Breast (tissue), 4 donors: ENCODE results near the gene KIAA1549.

DNA sequence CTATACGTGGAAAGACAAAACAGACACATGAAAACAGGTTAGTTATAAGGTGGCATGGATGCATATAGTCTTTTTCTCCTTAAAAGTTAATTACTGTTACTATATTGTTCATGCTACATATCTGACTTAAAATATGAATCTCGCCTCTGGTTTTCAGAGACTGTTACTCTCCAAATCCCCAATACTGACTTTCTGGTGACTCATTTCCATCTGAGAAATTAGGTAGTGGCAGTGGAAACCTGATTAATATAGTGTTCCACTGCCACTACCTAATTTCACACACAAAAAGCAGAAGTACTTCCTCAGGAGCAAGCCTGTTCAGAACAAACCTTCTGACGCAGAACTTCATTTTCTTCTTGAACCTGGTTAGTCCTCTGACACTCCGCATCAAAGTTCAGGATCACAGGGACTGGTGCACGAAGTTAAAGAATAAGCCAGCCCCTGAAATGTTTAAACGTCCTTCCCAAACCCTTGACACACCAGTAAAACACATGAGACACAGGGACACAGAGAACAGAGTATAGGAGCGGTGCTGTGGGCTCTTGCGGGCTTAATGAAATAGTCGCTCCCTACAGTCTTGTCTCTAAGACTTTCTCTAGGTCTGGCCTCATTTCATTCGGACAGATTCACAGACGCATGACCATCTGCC, 4.4 kb downstream of the WDR91 start:
- PRO-cap, 3 experiments: no peak in any of the 3 experiments
- RRBS: no CpG with 5 or more reads among the region's 11 CpGs

DNA sequence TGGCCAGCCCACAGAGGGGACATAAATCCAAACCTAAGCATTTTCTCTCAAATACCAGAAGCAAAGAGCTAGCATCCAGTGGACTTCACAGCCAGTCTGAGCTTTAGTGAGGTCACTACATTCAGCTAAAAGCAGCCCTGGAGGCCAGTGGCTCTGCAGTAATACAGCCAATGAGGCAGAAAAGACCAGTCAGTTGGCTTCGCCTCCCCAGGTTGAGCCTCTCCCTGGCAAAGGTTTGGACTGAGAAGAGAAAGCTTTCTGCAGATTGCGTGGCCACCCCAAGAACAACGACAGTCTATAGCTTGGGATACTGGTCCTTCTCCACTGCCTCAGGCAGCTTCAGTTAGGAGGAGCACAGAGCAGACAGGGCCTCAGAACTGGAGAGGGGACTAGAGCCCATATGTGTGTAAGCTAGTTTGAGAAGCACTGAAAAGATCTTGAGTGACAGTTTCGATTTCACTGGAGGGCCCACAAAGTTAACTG, 3.8 kb downstream of the WDR91 start:
- PRO-cap, 3 experiments: no peak in any of the 3 experiments
- RRBS: no CpG with 5 or more reads among the region's 4 CpGs

GRCh38 chr7:135262967-135263510, 29.4 kb downstream of the STRA8 start:
- PRO-cap, 3 experiments: peak in 1 of 3 experiments; most common minus-strand start chr7:135263245 (in 1)
- RRBS: no CpG with 5 or more reads among the region's 5 CpGs

DNA sequence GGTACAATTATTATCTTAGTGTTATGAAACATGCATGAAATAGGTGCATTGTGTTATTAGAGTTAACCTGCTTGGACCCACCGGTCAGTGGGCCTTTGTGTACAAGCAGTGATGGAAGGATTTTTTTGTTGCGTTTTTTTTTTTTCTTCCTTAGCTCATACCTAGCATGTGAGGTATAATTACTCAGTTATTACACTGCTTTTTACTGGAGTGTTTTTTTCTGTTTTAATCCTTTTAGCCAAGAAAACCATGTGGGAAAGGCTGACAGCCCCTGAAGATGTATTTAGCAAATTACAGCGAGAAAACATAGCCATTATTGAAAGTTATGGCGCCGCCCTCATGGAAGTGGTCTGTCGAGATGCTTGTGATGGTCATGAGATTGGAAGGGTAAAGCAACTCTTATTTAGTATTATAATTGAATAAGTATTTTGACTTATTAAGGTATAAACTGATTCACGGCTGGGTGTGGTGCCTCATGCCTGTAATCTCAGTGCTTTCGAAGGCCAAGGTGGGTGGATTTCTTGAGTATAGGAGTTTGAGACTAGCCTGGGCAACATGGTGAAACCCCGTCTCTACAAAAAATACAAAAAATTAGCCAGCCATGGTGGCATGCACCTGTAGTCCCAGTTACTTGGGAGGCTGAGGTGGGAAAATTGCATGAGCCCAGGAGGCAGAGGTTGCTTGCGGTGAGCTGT, 39.6 kb upstream of the STMP1 start:
- PRO-cap, 3 experiments: no peak in any of the 3 experiments
- RRBS: no CpG with 5 or more reads among the region's 10 CpGs

- PRO-cap, 3 experiments: no peak in any of the 3 experiments
- RRBS: no CpG with 5 or more reads among the region's 26 CpGs
Observed at GRCh38 chr7:135706099-135707241, 21.5 kb downstream of the SLC13A4 start.

- PRO-cap, 3 experiments: no peak in any of the 3 experiments
- RRBS: no CpG with 5 or more reads among the region's 8 CpGs
Observed at GRCh38 chr7:135966532-135967323, 10.4 kb downstream of the MTPN start.

GRCh38 chr7:136086779-136087163, 109.6 kb upstream of the MTPN start:
- PRO-cap, 3 experiments: peak in 1 of 3 experiments; most common plus-strand start chr7:136087002 (in 1)
- RRBS: no CpG with 5 or more reads among the region's 3 CpGs

DNA sequence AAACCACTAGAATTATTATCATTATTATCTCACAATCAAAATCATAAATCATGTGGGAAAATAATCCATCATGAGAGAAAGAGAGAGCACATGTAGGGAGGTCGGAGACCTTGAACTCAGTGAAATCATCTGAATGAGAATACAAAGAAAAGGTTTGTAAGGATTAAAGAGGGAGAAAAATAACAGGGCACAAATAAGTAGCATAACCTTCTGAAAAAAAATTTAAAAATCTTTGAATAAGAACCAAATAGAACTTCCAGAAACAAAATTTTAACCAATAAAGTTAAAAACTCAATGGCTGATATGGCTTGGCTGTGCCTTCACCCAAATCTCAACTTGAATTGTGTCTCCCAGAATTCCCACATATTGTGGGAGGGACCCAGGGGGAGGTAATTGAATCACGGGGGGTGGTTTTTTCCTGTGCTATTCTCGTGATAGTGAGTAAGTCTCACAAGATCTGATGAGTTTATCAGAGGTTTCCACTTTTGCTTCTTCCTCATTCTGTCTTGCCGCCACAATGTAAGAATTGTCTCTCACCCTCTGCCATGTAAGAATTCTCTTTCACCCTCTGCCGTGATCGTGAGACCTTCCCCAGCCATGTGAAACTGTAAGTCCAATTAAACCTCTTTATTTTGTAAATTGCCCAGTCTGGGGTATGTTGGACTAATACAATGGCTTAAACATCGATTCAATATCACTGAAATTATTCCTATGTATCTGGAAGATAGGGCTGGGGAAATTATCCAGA, 115.4 kb upstream of the MTPN start:
- PRO-cap, 3 experiments: no peak in any of the 3 experiments
- RRBS: no CpG with 5 or more reads among the region's 7 CpGs

GRCh38 chr7:137454770-137455172, 111.2 kb upstream of the PTN start:
- PRO-cap, 3 experiments: no peak in any of the 3 experiments
- RRBS: 3% methylated on average over 1 of the region's 6 CpGs

- PRO-cap, 3 experiments: no peak in any of the 3 experiments
- RRBS: no CpG with 5 or more reads among the region's 14 CpGs
Observed at GRCh38 chr7:137513518-137514177, 170.1 kb upstream of the PTN start.

DNA sequence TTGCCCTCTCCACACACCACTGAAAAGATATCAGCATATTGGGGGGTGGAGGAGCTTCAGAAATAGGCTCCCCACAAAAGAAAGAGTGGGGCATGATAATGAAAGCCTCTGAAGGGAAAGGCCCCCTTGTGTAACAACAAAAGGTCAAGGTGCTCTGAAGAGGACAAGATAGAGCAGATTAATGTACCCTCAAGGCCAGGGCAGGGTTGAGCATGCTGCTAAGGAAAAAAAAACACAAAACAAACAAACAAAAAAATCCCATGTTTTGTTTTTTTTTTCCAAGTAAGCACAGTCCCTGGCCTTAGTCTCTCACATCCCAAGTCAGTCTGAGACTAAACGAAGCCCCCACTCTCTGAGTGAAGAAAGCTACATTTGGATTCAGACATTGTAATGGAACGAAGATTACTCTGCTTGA, 27.3 kb upstream of the DGKI start:
- PRO-cap, 3 experiments: no peak in any of the 3 experiments
- RRBS: no CpG with 5 or more reads among the region's 2 CpGs

GRCh38 chr7:137958375-137959064, 43.4 kb downstream of the CREB3L2 start:
- PRO-cap, 3 experiments: no peak in any of the 3 experiments
- RRBS: no CpG with 5 or more reads among the region's 3 CpGs

GRCh38 chr7:138107647-138107957, 31.3 kb downstream of the AKR1D1 start:
- PRO-cap, 3 experiments: no peak in any of the 3 experiments
- RRBS: no CpG with 5 or more reads among the region's 1 CpG

GRCh38 chr7:138518794-138519646, 59.0 kb downstream of the TRIM24 start:
- PRO-cap, 3 experiments: no peak in any of the 3 experiments
- RRBS: no CpG with 5 or more reads among the region's 3 CpGs

DNA sequence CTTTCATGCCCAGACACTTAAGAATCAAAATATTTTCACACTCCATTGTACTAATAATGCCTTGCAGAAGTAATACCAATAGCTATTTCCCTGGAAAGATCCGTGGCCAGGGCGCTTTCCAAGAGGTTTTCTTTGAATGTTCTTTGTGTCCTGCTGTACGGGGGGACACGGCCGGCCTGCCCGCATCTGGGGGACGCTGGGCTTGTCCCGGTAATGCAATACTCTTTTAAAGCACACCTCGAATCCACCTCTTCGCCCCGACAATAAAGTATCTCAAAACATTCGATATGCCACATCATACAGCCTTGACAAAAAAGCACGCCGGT, 790 bp downstream of the KIAA1549 start:
- PRO-cap, 3 experiments: no peak in any of the 3 experiments
- RRBS: 2% methylated on average over 4 of the region's 14 CpGs

DNA sequence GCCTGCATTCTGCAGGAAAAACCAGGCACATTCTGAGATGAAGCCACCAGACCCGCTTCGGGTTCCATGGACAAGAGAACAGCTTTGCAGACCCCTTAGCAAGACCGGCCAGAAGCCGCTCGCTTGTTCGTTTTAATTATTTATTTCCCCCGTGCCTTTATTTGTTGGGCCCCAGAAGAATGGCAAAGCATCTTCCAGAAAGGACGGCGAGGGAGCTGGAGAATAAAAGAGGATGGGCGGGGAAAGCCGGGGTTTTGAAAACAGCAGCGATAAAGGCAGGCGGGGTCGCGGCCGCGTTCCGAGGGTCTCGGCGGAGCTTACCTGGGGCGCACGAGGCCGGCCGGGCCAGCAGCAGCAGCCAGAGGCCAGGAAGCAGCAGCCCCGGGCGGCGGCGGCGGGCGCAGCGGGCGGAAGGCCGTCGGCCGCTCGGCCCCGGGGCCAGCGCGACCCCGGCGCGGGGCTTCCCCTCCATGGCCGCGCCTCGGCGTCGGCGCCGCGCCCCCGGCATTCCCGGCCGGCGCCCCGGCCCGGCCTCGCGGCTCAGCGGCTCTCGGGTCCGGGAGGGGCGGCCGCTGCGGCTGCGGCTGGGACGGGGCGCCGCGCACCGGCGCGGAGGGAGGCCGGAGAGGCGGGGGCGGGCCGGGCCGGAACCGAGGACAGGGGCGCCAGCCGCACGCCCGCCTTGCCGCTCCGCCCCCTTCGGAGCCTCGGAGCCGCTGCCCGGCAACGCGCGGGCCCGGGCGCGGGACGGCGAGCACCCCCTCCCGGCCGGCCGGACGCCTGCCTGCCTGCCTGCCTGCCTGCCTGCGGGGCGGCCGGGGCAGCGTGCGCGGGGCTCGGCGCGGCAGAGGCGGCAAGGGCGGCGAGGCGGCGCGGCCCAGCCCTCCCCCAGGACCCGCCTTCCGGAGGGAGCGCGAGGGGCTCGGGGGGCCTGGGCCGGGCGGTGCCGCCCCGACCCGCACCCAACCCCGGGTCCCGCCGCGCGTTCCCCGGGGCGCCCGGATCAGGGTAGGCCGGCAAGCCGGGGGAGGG, at the start of gene KIAA1549:
TSS of gene KIAA1549 (minus strand) at position 628 of the 1,032 bp plus-strand sequence.
- PRO-cap, 3 experiments: peak in 2 of 3 experiments; most common plus-strand start position 823 of the sequence (in 2); most common minus-strand start position 535 of the sequence (in 1)
- RRBS: 1% methylated on average over 64 of the region's 135 CpGs

- PRO-cap, 3 experiments: no peak in any of the 3 experiments
- RRBS: no CpG with 5 or more reads among the region's 10 CpGs
Observed at GRCh38 chr7:139049518-139050167, 13.8 kb upstream of the ZC3HAV1L start.

DNA sequence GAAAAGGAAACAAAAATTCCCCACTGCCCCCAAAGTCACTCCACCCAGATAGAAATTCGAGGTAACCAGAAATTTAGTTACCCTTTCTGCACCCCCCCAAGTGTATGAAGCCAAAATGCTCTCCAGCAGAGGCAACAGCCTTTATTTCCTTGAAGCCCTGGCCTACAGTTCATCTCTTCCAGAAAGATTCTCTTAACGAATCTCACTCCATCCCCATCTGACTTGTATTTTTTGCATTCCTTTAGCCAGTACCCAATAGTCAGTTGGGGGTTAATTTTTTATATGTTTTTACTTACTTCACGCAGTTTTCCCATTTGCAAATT, 32.6 kb downstream of the ZC3HAV1 start:
- PRO-cap, 3 experiments: no peak in any of the 3 experiments
- RRBS: no CpG with 5 or more reads among the region's 3 CpGs

DNA sequence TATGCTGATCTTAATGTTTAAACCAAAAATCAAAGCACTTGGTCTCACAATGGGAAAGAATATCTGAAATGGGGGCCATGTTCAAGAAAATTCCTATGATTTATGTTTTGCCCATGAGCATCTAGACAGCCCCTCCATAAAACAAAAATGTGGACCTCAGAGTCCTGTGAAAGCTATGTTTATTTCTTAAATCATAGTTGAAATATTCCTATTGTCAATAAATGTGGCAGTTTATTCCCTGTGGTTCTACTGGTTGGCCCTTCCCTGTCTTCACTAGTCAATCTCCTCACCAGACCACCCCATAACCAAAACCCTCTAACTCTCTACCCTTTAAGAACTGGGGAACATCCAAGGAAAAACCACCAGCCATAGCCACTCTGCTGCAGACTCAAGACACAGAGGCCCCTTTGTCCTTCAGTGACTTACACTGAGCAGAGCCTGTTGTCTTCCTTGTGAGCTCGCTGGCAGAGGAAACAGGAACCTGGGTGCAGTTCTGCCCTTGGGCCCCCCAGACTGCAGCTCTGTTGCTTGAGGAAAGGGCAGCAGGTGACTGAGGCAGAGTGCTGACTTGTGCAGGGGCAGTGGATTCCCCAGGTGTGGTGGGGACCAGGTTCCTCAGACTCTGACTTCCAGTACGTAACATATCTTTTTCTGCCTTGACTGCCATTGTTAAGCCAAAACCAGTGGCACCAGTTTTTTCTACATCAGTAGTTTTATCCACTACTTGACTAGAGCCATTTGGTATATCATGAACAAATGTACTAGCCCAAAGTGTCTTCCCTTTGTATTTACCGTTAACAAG, 30.6 kb downstream of the ZC3HAV1 start:
- PRO-cap, 3 experiments: no peak in any of the 3 experiments
- RRBS: no CpG with 5 or more reads among the region's 3 CpGs

DNA sequence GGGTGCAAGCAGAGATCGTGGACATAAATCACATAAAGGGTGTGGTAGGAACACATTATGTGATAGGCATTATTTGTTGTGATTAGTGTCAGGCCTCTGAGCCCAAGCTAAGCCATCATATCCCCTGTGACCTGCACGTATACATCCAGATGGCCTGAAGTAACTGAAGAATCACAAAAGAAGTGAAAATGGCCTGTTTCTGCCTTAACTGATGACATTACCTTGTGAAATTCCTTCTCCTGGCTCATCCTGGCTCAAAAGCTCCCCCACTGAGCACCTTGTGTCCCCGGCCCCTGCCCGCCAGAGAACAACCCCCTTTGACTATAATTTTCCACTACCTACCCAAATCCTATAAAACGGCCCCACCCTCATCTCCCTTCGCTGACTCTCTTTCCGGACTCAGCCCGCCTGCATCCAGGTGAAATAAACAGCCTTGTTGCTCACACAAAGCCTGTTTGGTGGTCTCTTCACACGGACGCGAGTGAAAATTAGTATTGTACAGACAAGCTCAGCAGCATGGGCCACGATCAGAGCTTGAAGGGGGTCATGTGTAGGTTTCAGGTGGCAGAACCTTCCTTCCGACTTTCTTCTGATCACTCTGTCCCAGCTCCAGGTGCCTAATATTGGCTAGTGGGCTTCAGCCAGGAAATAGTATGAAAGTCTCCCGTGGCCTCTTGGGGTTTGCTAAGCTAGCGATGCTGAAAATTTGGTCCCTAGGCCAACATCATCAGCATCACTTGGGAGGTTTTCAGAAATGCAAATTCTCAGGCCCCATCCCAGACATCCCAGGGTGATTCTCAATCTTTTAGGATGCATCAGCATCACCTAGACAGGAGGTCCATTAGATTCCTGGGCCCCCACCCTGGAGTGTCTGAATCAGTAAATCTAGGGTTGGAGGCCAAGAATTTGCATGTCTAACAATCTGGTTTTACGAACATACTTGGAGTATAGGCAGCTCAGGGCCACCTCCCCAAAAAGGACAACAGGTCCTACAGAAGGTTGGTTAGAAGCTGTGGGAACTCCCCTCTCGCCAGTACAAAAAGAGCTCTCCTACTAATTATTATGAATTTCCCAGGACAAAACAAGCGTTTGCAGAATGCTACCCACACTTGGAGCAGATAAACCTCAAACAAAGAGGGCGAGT, 15.8 kb downstream of the ZC3HAV1 start:
- PRO-cap, 3 experiments: no peak in any of the 3 experiments
- RRBS: no CpG with 5 or more reads among the region's 19 CpGs